Type B pancreatic cell (in vitro differentiated cells): Measurements from ENCODE around the genes FXYD6, SCN2B and CD3D.

DNA sequence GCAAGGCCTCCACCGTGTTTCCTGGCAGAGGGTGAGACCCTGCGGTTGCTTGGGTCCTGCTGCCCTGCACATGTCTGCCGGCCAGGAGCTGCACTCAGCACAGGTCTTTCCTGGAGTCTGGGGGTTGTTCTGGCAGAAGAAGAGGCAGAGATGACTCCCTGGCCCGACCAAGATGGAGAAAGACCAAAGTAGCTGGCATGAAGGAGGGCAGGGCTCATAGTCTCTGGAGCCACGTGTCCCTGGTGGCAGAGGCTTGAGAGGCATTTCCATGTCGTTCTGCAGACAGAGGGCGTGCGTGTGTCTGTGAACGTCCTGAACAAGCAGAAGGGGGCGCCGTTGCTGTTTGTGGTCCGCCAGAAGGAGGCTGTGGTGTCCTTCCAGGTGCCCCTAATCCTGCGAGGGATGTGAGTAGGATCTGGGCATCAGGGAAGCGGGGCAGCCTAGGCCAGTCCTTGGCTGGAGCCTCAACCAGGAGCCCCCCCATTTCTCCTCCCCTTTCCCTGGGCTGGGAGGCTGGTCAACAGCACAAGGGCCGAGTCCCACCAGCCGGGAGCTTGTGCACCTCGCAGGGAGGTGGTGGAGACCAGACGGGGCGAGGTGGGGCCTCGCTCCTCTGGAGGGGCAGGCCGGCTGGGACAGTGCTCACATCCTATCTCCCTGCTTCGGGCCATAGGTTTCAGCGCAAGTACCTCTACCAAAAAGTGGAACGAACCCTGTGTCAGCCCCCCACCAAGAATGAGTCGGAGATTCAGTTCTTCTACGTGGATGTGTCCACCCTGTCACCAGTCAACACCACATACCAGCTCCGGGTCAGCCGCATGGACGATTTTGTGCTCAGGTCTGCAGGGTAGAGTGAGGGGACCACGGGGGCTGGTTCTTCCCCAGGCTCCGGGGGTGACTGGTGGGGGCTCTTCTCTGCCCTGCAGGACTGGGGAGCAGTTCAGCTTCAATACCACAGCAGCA, 2.9 kb downstream of the SIDT2 start:
- PRO-cap = no peak

DNA sequence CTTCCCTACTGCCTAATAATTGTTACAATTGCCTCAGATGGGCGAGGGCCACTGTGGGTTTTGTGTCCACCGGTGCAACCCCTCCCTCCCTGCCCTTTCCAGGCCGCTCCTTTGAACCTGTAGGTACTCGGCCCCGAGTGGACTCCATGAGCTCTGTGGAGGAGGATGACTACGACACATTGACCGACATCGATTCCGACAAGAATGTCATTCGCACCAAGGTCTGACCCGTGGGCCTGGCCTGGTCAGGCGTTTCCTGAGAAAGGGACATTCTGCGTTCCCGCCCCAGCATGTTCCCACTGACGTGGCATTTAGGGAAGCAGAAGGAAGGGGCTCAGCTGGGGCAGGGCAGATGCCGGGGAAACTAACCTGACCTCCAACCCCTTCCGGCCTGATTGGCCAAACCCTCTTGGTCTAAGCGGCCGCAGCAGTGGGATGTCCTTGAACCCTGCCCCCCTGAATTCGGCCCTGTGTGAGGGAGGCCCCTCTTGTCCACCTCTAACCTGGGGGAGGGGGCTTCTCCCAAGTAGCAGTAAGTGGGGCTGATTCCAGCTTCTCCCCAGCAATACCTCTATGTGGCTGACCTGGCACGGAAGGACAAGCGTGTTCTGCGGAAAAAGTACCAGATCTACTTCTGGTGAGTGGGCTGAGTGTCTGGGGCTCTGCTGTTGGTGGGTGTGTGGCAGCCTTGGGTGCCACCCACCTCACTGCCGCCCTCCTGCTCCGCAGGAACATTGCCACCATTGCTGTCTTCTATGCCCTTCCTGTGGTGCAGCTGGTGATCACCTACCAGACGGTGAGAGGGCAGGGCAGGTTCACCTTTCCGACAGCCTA, 10.3 kb downstream of the SIDT2 start:
- PRO-cap = no peak

DNA sequence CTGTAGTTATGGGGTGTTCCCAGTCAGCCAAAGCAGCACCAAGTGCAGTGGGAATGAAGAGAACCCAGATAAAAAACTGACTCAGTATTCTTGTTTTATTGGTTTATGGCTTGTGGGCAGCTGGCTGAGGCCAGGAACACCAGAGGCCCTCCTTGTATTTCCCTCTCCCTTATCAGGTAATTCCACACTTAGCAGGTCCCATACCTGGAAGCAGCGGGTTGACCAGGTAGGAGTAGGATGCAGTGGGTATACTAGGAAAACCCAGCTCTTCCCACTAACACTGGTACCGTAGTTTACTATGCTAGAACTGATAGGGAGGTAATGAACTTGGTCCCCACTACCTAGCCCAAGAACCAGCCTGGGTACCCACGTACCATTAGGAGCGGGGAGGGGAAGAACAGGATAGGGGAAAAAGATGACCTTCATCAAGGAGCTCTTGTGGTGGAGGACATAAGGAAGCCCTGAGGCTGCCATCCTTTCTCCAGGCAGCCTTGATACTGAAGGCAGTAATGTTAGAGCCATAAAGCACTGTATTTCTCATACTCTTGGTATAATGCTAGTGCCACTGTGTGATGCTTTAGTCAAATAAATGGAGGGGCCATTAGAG, 28.2 kb downstream of the BACE1 start:
- PRO-cap = no peak

DNA sequence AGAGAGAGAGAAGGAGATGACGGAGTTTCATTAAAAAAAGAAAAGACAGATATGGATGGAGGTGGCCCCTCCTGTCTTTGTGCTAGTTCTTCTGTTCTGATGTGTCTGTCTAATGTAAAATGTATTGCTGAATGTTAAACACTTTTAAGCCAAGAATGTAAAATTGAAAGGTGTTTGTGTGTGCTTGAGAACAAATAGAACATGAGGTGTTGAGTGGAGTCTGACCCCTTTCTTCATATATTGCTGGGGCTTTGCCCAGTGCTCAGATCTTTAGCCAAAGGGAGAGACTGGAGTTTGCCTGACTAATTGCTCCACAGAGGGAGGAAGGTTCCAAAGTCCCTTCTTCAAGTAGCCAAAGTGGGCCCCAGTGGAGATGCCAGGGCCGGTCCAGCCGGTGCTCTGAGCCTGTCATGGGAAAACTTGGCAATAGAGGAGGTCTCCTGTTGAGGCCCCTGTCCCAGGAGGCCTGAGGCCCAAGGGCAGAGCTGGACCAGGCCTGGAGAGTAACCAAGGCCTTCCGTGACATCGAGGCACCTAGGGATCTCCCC, 112.4 kb downstream of the DSCAML1 start:
- PRO-cap = no peak

DNA sequence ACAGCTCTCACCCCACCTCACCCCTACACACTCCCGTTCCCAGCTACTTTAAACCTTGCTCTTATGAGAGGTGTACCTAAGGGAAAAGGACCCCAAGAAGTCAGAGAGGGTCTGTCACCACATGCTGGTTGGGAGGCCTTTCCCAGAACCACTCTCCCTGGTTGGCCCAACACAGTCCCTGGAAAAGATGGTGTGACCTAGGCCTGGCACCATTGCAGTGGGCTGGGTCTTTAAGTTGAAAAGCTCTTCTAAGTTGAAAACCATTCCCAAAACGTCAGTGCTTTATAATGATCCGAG, 18.1 kb downstream of the DSCAML1 start:
- PRO-cap = no peak

- PRO-cap = no peak
These were observed 6.5 kb downstream of the FXYD2 start for GRCh38 chr11:117817930-117818655.

GRCh38 chr11:117826753-117827223, 2.2 kb upstream of the FXYD2 start:
- PRO-cap = no peak

- PRO-cap = bidirectional peak, plus-strand start at chr11:117876964, minus-strand start at chr11:117876822
These were observed at the start of gene FXYD6 for GRCh38 chr11:117876292-117877099. FXYD6 (minus strand) TSS chr11:117876658.

DNA sequence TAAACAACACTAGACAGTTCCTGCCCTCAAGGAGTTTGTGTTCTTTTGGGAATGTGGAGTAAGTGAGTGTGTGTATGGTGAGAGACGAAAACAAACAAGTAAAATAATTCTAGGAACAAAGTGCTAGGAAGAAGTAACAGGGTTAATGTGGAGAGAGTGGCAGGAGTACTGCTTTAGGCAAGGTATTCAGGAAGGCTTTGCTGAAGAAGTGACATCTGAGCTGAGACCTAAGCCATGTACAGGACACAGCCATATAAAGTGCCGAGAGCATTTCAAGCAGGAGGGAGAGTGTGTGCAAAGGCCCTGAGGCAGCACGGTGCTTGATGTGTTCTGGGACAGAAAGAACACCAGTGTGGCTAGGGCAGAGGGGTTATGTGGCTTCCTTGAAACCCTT, 11.5 kb downstream of the IL10RA start:
- PRO-cap = no peak

- PRO-cap = no peak
These were observed 2.1 kb upstream of the TMPRSS4 start for GRCh38 chr11:118074662-118075308.

- PRO-cap = unidirectional peak, plus-strand start at chr11:118112961; unidirectional peak, plus-strand start at chr11:118113279
These were observed 26.2 kb upstream of the SMIM35 start for GRCh38 chr11:118112880-118113521.

GRCh38 chr11:118176358-118176774, at the start of gene SCN2B:
SCN2B (minus strand) TSS chr11:118176639.
- PRO-cap = no peak

- PRO-cap = no peak
These were observed 18.7 kb upstream of the SCN2B start for GRCh38 chr11:118194911-118195687.

- PRO-cap = no peak
These were observed 13.1 kb downstream of the MPZL3 start for GRCh38 chr11:118238854-118239701.

- PRO-cap = bidirectional peak, plus-strand start at chr11:118263913, minus-strand start at chr11:118263788
These were observed 532 bp downstream of the MPZL2 start for GRCh38 chr11:118263562-118263968.

DNA sequence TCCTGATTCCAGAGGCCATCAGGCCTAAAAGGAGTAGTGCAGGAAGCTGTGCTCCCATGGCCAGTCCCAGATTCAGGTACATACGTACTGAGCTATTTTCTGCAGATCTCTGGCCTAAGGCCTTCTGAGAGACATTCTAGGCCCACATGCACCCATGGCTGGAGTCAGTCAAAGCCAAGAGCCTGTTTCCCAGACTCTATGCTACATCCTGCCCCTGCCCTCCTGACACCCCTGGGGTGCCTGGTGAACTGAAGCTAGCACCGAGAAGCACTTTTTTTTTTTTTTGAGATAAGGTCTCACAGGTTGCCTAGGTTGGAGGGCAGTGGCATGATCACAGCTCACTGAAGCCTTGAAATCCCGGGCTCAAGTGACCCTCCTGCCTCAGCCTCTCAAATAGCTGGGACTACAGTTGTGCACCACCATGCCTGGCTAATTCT, 582 bp downstream of the CD3D start:
- PRO-cap = no peak

- PRO-cap = no peak
These were observed at the start of gene CD3D for GRCh38 chr11:118342527-118342931. CD3D (minus strand) TSS chr11:118342705.

GRCh38 chr11:118418637-118419044, 17.2 kb downstream of the ATP5MG start:
- PRO-cap = no peak

GRCh38 chr11:118434023-118434987, 2.0 kb upstream of the KMT2A start:
- PRO-cap = no peak

- PRO-cap = no peak
These were observed 2.0 kb upstream of the TTC36 start for GRCh38 chr11:118524867-118526073.